Prostate gland (tissue), 2 donors: ENCODE measurements around a stretch of chr1.

DNA sequence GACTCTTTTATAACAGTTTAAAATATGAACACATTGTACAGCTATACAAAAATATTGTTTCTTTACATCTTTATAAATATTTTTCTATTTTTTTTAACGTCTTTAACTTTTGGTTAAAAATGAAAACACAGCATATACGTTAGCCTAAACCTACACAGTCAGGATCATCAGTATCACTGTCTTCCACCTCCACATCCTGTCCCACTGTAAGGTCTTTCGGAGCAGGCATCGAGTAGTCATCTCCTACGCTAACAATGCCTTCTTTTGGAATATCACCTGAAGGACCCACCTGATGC is 254.6 kb downstream of the AKT3 start:
- PRO-cap: no peak
- RAMPAGE, long total RNA, 2 experiments: no peak in any of the 2 experiments

GRCh38 chr1:244046664-244047639 is 4.1 kb upstream of the ZBTB18 start:
- PRO-cap: no peak
- RAMPAGE, long total RNA, 2 experiments: no peak in any of the 2 experiments

DNA sequence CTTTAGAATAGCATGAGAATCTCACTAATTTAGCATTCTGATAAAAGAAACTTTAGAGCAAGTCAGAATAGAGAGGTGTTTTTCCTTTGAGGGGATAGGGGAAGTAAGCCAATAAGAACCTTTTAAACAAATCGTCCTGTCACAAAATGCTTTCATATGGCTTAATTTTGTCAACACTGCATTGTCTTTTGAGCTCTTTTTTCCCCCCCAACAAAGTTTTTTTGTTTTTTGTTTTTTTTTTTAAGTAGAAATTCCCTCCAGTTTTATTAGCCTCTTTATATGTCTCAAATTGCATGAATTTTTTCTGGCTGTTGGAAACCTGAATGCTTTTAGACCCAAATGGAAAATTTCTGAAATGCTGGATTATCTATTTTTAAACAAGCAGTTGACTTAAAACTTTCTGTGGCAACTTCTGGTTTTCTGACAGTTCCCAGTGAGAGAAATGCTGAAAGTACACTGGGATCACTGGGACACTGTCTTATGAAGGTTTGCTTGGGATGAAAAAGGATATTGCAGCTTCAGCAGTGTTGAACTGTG is 4.5 kb downstream of the ZBTB18 start:
- PRO-cap: no peak
- RAMPAGE, long total RNA, 2 experiments: no peak in any of the 2 experiments

DNA sequence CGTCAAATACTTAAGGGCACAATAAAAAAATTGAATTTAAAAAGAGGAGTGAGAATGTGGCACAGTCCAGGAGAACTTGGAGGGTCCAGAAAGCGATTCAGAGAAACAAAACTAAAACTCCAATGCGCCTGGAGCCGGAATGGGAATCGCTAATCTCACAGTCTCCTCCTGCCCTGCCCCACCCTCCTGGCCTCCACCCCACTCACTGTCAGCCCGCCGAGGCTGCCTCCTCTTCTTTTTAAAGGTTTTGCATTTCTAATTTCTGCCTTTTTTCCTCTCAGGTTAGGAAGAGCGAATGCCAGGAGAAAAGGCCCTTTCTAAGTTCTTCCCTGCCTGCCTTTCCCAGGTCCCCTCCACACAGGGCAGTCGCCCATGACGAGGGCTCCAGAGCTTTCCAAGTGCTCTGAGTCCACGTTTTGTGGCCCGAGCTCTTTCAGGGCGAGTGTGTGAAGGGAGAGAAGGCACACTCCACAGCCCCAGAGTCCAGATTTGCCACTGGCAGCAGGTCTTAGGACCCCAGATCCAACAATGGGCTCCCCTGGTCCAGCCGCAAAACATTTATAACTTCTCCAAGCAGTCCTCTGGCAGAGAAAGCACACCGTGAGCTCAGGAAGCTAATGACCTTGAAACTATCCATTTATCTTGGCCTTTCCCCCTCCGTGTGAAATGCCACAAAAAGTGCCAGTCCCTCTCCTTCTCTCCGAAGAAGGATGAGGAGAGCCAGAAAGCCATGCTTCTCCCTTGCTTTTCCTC is 135.5 kb downstream of the ZBTB18 start:
- PRO-cap: no peak
- RAMPAGE, long total RNA, 2 experiments: no peak in any of the 2 experiments

DNA sequence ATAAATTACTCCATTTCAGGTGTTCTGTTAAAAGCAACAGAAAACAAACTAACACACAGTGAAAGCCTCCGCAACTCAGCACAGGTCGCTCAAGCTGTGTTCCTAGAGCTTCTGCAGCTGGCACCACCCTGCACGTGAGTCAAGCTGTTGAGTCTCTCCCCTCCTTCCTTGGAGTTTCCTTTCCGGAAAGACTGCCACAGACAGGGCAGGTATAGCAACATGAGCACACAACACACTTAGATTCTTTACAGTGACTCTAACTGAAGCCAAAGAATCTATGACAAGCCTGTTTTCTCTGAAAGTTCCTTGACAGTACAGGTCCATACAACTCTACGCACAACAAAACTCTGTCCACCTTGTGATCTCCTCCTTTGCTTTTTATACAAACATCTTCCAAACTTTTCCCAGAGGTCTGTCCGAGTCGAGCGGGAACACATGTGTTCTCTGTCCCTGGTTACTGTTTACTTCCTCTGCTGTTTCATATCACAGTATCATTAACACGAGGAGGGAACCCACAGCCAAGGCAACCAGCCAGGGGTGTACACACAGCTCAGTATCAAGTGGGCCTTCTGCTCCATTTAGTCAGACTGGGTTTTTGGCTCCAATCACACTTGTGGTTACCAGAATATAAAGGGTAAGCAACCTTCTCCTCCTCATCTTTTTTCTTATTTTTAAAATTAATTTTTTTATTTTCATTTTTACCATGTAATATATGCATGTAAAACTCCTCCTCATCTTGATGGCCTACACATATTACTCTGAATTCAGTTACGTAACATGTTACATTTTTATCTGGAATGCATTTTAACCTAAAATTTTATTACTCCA is 38.6 kb upstream of the DESI2 start:
- PRO-cap: no peak
- RAMPAGE, long total RNA, 2 experiments: no peak in any of the 2 experiments

DNA sequence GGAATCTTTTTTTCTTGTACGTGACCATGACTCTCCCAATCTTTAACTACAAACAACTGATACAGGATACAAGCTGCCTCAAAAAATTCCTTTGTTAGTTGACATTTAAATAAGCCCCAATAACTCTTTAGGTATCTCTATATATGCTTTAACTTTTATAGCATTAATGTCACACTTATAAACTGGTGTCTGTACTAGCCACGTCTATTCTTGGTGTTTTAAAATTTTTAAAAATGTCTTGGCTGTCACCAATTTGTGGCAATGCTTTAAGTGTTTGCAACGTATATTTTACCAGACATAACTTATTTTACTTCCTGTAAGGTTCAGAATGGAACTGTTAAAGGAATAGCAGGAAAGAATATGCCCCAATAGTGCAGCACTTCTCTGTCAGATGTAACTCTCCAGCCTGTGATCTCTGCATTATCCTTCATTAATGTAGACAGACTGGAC is 13.5 kb downstream of the COX20 start:
- PRO-cap: no peak
- RAMPAGE, long total RNA, 2 experiments: no peak in any of the 2 experiments

DNA sequence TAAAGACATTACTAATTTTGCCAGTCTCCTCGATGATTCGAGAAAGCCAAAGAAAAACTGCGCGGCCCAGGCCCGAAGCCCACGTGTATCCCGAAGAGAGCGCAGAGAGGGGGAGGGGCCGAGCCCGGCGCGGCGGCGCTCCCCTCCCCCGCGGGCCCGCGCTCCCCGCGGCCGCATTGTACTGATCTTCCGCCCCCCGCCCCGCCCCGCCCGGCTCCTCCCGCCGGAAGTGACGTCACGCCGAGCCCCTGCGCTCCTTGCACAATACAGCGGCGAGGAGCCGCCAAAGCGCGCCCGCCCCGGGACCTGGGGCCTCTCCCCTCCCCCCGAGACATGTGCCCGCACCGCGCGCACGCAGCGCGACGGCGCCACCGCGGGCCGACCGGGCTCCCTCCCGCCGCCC is 1.4 kb downstream of the HNRNPU start:
- PRO-cap: bidirectional peak, plus-strand start at position 264 of the sequence, minus-strand start at position 203 of the sequence
- RAMPAGE, long total RNA, 2 experiments: no peak in any of the 2 experiments

- PRO-cap: no peak
- RAMPAGE, long total RNA, 2 experiments: no peak in any of the 2 experiments
These were observed 988 bp upstream of the EFCAB2 start for GRCh38 chr1:244968346-244969042.

- PRO-cap: no peak
- RAMPAGE, long total RNA, 2 experiments: no peak in any of the 2 experiments
These were observed 156.3 kb downstream of the KIF26B start for GRCh38 chr1:245311025-245311514.

GRCh38 chr1:245808381-245808814 is 653.6 kb downstream of the KIF26B start:
- PRO-cap: no peak
- RAMPAGE, long total RNA, 2 experiments: no peak in any of the 2 experiments

DNA sequence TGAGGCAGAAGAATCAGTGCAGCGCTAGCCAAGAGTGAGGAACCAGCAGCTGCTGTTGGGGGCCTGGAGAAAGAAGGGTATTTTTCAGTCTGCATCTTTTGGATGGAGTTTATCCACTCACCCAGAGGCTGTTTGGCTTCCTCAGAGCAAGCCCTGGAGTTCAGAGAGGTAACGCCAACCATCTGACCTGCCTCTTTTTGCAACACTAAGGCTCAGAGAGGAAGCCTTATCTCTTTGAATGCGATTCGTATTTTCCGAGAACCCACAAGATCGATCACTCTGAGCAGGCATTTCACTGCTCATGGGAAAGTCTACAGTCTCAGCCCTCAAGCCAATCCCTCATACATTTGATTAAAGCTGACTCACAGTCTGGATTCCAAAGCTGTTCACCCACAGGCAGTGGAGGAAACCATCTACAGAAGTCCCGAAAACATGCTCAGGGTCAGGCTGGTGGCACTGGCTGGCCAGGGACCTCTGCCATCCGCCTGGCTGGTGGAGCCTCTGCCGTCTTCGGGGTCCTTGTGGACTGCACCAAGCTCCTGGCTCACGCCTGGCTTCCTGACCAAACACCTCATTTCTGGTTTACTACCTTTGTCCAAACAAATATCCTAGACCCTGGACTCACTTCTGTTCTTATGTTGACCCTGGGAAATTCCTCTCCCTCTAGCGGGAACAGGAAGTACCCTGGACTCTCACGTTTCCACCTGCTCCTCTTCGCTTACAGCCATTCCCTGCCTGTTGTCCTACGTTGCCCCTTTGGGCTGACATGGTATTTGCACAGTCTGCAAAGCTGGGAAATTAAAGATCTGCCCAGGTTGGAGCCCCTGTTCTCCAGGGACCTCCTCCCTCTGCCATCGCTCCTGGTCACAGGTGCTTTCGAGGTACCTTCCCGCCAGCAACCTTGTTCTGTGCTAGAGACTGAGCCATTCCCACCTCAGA is 650.0 kb downstream of the SMYD3 start:
- PRO-cap: no peak
- RAMPAGE, long total RNA, 2 experiments: no peak in any of the 2 experiments

DNA sequence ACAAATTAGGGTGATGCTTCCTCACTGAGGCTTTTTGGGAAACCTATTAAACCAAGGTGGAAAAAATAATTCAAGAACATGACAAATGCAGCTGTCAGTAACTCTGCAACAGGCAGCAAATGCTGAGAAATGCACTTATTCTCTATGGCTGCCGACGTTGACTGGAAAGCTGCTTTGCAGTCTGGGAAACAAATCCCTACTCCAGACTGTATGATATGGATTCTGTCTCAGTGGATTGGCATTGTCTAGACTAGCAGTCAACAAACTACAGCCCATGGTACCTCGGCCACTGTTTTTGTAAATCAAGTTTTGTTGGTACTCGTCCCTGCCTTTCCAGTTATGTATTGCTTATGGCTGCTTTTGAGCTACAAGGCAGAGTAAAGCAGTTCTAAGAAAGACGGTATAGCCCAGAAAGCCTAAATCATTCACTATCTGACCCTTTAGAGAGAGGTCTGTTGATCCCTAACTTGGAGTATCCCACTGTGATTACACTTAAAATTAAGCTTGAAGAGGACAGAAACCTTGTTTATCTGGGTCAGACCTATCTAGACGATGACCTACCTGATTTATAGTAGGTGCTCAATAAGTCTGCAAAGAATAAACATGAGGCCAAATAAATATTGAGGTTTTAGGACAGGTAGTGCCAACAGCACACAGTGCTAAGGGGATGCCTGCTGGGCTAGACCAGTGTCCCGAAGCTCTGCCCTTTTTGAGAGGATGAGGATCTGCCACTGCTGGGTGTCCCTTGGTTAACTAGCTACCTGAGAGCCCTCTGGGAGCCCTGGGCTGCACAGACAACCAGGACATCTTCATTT is 526.3 kb downstream of the SMYD3 start:
- PRO-cap: no peak
- RAMPAGE, long total RNA, 2 experiments: no peak in any of the 2 experiments

GRCh38 chr1:245984959-245985581 is 522.0 kb downstream of the SMYD3 start:
- PRO-cap: no peak
- RAMPAGE, long total RNA, 2 experiments: no peak in any of the 2 experiments

DNA sequence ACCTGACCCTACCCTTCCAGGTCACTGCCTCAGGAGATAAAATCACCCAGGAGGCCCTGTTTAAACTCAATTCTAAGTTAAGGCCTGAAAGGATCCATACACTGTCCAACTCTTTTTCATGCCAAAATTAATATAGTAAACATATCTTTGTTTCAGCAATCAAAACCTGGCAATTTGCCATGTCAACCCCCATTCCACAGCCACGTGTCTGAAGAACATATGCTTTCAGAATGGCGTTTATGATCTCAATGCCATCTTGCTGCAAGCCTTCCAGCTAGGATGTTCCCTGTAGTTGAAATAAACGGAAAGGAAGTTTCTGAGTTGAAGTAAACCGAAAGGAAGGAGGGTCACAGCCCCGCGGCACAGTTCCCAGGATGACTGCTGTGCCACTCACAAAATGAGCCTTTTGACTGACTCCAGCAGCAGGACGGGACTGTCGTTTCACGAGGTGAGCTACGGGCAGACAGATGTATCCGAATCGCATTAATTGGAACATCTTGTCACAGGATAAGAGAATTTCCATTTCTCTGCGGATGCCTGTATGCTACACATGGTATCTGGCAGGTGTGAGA is 471.9 kb downstream of the SMYD3 start:
- PRO-cap: no peak
- RAMPAGE, long total RNA, 2 experiments: no peak in any of the 2 experiments

DNA sequence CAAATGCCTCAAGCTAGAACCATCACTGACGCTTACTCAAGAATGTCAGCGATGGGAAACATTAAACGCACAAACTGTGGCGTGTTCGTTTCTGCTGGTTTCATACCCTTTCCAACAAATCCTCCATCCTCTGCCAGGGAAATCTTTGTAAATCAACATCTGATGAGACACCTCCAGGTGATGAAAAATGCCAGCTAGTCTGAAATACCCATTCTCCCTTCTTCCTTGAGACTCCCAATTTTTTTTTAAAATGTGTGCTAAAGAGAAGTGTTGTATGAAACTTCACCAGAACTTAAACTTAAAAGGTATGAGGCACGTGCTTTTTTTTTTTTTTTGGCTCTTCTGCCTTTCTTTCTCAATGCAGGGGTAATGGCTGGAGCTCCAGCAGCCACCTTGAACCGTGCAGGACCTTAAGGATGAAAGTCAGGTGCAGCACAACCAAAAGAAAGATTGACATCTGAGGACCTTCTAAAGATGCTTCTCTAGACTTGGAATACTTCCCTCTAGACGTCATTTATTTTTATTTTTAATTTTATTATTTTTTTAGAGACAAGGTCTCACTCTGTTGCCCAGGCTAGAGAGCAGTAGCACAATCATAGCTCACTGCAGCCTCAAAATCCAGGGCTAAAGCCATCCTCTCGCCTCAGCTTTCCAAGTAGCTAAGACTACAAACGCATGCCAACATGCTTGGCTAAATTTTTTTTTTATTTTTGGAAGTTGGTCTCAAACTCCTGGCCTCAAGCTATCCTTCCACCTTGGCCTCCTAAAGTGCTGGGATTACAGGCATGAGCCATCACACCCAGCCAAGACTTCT is 388.4 kb downstream of the SMYD3 start:
- PRO-cap: no peak
- RAMPAGE, long total RNA, 2 experiments: no peak in any of the 2 experiments

DNA sequence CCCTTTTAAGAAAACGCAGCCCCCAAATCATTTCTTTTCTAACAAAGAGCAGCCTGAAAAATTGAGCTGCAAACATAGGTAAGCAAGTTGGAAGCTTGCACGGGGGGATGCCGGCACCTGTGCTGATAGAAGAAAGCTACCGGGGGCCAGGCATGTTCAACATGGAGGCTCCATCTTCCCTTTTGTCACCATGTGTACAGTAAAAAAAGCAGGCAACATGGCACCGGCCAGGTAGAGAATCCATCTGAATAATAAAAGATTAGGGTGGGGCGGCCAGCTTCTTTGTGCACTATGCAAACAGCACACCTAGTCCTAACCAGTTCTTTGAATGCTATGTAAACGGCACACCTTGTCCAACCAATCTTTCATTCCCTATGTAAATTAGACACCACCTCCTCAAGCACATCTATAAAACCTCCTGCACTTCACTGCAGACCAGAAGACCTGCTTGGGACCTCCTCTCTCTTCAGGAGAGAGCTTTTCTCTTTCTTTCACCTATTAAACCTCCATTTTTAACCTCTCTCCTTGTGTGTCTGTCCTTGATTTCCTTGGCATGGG is 28.2 kb downstream of the TFB2M start:
- PRO-cap: bidirectional peak, plus-strand start at position 438 of the sequence, minus-strand start at position 253 of the sequence
- RAMPAGE, long total RNA, 2 experiments: no peak in any of the 2 experiments

- PRO-cap: no peak
- RAMPAGE, long total RNA, 2 experiments: no peak in any of the 2 experiments
These were observed 25.3 kb downstream of the CNST start for GRCh38 chr1:246591442-246592149.

DNA sequence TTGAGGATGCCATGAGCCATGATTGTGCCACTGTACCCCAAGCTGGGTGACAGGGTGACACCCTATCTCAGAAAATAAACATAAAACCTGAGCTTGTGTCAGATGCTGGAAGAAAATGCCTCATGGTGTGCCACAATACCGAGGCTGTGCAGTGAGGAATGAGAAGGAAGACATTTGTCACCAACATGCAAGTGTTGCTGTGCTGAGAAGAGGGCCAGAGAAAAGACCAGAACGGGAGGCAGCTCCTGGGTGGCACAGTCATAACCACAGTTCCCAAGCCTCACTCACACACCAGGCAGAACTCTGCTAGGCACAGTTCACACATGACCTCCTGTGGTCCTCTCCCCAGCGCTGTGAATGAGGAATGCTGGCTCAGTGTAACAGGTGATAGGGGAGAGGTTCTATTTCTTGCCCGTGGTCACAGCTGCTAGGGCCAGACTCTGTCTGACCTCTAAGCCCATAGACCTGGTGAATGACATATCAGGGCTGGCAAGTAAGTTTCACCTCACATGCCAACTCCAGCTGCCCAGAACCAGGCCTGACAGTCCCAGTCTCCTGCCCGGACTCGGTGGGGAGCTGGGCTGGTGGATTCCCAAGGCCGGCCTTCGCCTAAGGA is 74.2 kb downstream of the SCCPDH start:
- PRO-cap: no peak
- RAMPAGE, long total RNA, 2 experiments: no peak in any of the 2 experiments

DNA sequence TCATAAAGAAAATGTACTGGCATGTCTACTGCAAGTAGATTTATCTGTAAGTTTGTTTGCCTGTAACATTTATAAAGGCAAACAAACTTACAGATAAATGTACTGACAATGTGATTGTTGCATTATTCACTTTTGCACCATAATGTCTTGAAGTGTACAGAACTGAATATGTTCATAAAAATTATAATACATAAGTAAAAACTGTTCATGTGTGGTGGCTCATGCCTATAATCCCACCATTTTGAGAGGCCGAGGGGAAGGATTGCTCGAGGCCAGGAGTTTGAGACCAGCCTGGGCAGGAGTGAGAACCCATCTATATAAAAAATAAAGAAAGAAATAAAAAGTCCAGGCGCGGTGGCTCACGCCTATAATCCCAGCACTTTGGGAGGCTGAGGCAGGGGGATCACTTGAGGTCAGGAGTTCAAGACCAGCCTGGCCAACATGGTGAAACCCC is 11.0 kb downstream of the ZNF695 start:
- PRO-cap: no peak
- RAMPAGE, long total RNA, 2 experiments: no peak in any of the 2 experiments

DNA sequence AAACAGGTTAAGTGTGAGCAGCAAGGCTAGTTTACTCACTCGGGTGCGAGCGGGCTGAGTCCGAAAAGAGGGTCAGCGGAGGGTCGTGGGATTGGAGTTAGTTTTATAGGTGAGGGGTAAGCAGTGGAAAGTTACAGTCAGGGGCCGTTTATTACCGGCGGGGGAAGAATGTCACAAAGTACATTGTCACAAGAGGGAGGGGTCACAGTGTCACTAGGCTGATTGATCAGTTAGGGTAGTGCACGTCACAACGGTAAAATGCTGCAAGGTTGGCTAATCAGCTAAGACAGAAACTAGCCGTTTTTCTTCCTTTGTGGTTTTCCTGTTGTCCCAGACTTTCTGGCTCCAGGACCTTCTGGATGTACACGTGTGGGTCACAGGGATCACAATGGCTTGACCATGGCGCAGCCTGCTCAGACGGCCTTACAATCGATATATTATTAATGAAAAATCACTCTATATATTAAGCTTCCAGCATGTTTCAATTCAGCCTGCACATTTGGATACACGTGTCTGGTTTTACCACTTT is 828 bp upstream of the ZNF670 start:
- PRO-cap: no peak
- RAMPAGE, long total RNA, 2 experiments: no peak in any of the 2 experiments